ENCODE measurements around a stretch of chr4.

DNA sequence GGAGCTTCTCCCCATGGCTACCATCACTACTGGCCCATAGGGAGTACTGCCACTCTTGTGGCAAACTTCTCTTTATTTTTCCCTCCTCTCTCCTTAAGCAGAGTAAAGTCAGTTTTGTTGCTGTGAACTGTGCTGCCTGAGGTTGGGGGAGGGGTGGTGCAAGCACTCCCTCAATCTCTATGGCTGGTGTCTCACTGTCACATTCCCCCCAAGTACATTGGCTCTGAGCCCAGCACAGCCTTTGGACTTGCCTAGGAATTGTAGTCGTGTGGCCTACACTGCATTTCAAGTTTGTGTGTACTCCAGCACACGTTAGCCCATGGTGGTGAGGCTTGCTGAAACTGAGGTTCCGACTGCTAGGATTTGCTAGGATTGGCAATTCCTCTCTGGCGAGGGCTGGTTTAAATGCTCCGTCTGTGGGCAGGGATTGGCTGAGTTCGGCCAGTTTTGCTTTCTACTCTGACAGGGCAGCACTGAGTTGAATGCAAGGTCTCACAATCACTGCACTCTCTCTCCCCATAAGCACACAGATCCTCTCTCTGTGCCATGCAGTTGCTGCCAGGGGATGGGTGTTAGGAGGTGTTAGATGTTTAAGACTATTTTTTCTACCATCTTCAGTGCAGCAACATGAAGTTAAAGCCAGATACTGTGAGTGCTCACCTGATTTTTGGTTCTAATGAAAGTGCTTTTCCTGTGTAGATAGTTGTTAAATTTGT, 121.8 kb upstream of the CXXC4 start:
- PRO-cap = no peak
- RRBS = no CpG with 5 or more reads among the region's 6 CpGs

GRCh38 chr4:105465901-105466363, 7.9 kb downstream of the PPA2 start:
- PRO-cap = no peak
- RRBS = no CpG with 5 or more reads among the region's 2 CpGs

GRCh38 chr4:105701155-105701443, 7.4 kb downstream of the INTS12 start:
- PRO-cap = no peak
- RRBS = no CpG with 5 or more reads among the region's 1 CpG

- PRO-cap = no peak
- RRBS = no CpG with 5 or more reads among the region's 9 CpGs
Observed at GRCh38 chr4:105710515-105711069, 2.0 kb downstream of the GSTCD start.

GRCh38 chr4:107631325-107632104, 88.5 kb downstream of the PAPSS1 start:
- PRO-cap = no peak
- RRBS = no CpG with 5 or more reads among the region's 7 CpGs

DNA sequence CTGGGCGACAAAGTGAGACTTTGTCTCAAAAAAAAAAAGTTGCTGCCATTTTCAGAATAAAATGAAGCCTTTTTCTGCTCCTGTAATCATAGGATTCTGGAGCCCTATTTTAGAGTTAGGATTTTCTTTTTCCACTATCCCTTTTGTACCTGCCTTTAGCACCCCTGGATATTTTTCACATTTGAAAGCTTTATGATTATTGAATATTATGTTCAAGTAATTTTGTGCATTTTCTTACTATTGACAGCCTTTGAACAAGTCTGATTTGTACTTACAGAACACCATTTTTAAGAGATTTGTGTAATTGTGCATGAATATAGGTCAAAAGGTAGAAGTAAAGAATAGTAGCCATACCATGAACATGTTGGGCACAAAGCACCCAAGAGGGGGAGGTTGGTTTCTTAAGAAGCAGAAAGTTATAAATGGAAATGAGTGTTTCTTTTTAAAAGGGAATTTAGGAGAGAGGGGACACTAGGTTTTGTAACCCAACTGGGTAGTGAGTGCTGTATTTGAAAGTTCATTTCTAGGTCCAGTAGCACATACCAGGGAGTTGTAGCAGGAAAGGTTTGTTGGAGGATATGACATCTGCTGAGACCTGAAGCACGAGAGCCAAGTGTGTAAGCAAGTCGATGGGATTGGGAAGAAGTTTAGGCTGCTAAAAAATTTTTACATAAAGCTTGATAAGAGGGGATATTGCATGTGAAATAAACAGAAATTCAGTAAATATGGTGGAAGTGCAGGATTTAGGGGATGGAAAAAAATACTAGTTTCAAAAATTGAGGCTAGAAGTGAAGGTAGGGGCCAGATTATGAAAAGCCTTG, 44.2 kb downstream of the SGMS2 start:
- PRO-cap = no peak
- RRBS = no CpG with 5 or more reads among the region's 3 CpGs

GRCh38 chr4:108148289-108148724, 20.4 kb downstream of the LEF1 start:
- PRO-cap = no peak
- RRBS = no CpG with 5 or more reads among the region's 1 CpG

DNA sequence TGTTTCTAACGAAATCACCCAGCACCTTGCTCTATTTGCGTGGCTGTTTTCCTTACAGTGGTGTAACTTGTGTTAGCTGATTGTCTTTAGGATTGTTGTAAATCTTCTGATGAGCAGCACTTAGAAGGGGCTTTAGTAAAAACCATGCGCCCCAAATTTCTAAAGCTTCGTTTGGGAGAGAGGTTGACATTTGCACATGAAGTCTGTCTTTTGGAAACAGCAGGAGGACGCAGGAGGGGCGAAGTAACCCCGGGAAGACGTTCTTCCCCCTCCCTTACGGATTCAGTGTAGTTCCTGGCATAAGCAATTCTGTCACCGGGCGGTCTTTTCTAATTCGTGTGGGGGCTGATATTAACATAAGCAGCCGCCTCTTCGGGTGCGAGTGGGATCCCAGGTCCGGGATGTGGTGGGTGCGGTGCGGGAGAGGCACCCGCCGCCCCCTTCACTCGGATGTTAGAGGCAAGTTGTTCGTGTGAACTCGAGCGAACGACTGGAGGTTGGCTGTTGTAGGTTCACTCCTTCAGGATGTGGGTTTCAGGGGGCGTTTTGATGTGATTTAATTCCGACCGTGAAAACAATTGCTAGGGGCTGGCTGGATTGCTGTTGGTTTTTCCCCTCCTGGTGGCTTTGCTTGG, 2.6 kb upstream of the LEF1 start:
- PRO-cap = no peak
- RRBS = 14% methylated on average over 10 of the region's 28 CpGs

GRCh38 chr4:108527809-108528159, 92.6 kb upstream of the RPL34 start:
- PRO-cap = no peak
- RRBS = no CpG with 5 or more reads among the region's 2 CpGs

- PRO-cap = no peak
- RRBS = no CpG with 5 or more reads among the region's 6 CpGs
Observed at GRCh38 chr4:109814705-109815144, 837 bp upstream of the GAR1 start.

DNA sequence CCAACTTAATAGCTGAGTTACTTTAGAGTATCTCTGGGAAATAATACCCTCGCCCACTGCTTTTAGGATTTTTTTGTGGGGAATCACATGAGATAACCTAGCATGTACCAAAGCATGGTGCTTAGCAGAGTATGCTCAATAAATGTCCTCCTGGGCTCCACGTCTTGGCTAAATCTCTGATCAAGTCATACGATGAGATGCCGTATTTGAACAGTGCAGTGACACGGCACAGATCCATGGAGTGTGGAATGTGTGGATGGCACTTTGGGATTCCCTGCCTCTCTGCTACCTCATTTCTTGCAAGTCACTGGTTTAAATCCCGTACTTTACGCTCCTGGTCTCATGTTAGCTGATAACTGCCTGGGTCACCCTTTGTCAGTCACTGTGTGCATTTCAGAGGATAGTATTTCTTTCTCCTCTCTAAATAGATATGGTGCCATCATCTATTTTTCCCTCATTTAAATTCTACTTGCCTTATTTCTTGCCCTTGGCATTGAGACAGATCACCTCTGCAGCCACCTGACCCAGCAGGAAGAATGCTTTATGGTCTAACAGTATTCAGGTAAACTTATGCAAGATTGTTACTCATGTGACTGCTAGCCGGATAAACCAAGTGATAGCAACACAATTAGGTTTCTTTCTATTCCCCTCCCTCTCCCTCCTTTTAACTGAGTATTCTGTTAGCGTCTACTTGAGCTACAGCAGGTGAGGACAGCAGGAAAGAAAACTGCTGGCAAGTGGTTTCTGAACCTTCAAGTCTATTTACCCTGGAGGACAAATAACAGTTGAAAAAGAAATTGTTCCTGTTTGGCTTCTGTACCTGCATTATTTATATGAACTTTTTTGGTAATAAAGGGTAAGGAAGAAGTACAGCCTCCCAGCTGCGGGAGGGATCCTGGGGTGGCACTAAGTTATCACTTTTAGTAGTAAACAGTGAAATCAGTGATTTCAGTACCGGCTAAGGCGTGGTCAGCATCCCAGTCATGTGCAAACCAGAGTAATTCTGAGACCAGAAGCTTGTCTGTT, 2.9 kb downstream of the EGF start:
- PRO-cap = no peak
- RRBS = no CpG with 5 or more reads among the region's 12 CpGs

- PRO-cap = no peak
- RRBS = no CpG with 5 or more reads among the region's 1 CpG
Observed at GRCh38 chr4:110172951-110173393, 25.4 kb downstream of the ELOVL6 start.

DNA sequence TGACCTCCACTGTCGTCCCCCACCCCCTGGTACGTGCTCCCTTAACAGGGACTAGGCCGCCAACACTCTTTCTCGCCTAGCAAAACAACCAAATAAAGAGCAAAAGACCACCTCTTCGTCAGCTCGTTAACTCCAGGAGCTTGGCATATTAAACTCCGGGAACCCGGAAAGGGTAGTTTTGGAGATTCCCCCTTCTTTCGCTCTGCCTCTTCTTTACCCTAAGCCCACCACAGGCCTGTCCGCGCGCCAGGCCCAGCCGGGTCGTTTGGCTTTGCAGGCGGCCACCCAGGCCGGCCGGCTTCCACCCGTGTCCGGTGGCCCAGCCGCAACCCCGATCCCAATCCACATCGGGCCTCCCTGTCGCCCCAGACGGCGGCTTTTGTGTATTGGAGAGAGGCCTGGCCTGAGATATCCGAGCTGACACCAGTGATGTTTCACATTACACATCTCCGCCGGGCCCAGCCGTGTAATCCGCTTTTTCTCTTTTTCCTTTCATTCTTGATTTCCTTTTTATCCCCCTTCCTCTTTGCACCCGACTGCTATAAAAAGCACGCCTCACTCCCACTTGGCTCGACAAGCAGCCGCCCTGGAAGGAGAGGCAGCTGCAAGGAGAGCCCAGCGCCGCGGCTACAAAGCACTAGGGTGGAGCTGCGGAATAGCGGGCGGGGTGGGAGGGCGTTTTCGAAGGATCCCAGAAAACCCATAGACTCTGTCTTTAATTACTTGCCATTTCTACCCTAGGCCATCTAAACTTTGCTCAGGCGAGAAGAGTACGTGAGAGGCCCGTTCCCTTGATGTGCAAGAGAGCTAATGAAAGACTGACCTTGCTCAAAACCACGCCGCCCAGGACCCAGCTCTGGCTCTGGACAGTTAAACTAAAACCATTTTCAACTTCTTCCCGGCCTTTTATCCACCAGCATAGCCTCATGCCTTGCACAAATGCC, 3.4 kb downstream of the PITX2 start:
- PRO-cap = no peak
- RRBS = 19% methylated on average over 6 of the region's 48 CpGs

DNA sequence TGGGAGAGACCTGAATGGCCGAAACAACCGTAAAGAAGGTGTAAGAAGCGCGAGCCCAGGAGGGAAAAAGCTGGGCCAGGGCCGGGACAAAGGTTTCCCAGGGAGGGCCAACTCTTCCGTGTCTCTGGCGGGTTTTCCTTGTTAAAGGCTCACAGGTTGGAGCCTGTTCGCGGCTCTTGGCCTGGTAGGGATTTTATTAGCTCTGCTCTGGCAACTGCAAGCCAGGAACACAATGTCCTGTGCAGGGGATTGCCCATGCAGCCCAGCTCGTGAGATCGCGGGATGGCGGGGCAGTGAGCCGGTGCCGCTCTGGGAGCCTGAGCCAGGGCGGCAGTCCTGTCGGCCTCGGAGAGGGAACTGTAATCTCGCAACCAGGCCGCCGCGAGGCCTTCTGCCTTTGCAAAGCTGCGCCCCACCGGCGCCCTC, 2.2 kb downstream of the PITX2 start:
- PRO-cap = no peak
- RRBS = 14% methylated on average over 10 of the region's 25 CpGs

- PRO-cap = no peak
- RRBS = no CpG with 5 or more reads among the region's 27 CpGs
Observed at GRCh38 chr4:110632791-110633234, 9.9 kb upstream of the PITX2 start.

- PRO-cap = no peak
- RRBS = no CpG with 5 or more reads among the region's 4 CpGs
Observed at GRCh38 chr4:111336659-111337029, 713.8 kb upstream of the PITX2 start.

GRCh38 chr4:112284869-112285351, 794 bp downstream of the TIFA start:
- PRO-cap = unidirectional peak, plus-strand start at chr4:112285171
- RRBS = no CpG with 5 or more reads among the region's 12 CpGs

DNA sequence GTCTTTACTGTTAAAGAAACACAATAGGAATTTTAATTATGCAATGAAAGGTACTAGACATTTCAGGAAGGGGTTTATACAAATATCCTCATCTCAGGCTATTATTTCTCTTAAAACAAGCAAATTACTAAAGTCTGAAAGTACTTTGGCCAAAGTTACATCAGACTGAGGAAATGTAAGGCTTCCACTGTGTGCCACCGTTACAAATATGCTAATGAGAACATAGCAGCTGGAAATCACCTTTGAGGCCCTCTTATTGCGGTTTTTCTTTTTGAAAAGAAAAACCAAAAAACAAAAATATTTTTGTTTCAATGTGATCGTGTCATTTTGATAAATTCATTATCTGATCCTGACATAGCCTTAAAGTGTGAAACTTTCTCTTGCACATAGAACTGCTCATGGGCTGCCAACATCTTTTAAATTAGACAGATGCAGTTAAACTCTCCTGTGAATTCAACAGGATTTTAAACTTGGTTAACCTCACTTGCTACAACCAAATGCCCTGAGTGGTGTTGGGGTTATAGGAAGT, 2.7 kb upstream of the TIFA start:
- PRO-cap = no peak
- RRBS = no CpG with 5 or more reads among the region's 3 CpGs

- PRO-cap = no peak
Observed at GRCh38 chr4:113106197-113106463, 56.7 kb downstream of the ANK2 start.

GRCh38 chr4:113116385-113117513, 67.3 kb downstream of the ANK2 start:
- PRO-cap = no peak
- RRBS = no CpG with 5 or more reads among the region's 20 CpGs